Camera-type eye (tissue), 1 donor: ENCODE data around the genes ZNF595, TMEM271 and PDE6B.

DNA sequence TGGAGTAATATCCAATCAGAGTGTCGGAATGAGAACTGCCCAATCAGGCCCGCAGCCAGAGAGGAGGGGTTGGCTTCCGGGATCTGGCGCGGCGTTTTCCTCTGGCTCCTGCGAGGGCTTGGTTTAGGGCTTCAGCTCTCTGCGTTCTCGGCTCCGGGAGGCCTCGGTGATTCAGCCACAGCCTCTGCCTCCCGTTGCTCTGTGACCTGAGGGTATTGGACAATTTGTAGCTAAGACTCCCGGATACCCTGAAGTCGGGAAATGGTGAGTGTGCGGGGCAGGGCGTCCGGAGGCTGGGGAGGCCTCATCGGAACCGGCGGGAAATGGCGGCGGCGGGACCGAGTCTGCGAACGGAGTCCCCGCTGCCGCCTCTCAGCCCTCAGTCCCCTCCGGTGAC lies at the start of gene ZNF595:
Gene ZNF595 (plus strand): TSS at position 94 of the 397 bp plus-strand sequence.
- RAMPAGE, long total RNA = no peak

GRCh38 chr4:120657-120947 lies 3.7 kb upstream of the ZNF718 start:
- RAMPAGE, long total RNA = no peak

DNA sequence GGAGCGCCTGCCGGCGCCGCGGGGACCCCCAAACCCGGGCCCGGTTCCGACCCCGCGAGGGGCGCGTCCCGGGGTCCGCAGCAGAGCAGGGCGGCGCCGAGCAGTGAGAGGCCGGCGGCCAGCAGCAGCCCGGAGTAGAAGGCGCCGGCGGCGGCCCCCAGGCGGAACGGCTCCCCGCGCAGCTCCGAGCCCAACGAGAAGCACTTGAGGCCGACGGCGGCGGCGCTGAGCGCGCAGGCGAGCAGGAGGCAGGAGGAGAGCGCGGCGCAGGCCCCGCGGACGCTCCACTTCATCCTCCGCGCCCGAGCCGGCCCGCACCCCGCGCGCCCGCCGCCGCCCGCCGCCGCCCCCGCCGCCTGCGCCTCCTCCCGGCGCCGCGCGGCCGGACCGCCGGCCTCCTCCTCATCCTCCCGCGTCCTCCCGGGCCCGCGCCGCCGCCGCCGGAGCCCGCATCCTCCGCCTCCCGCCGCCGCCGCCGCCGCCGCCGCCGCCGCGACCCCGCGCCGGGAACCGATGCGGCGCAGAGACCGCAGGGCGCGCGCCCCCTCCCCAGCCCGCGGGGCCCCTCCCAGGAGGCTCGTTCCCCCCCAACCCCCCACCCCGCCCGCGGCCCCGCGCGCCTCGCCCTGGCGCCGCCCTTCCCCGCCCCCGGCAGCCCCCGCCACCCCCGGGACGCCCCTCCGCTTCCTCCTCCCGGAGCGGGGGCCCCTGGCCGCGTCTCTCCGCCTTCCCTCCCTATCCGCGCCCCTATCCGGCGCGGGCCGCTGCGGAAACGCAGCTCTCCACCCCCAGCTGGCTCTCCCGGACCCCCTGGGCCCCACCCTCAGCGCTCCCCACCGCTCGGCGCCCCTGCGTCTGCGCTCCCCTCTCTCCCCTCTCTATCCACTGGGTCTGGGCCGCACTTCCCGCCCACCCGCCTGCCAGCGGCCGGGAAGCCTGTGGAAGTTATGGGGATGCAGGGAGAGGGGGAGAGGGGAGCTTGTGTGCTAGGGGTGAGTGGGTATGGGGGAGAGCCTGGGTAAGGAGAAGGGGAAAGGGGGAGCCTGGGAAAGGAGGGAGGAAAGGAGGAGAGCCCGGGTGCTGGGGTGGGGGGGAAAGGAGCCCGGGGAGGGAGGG lies at the start of gene TMEM271:
Gene TMEM271 (minus strand): TSS at position 526 of the 1,116 bp plus-strand sequence.
- RAMPAGE, long total RNA = no peak

- RAMPAGE, long total RNA = start-site peak on the plus strand at chr4:625559-625611, 271 reads
These were observed at the start of gene PDE6B for GRCh38 chr4:625359-625729. PDE6B (plus strand) TSS chr4:625573.

GRCh38 chr4:723563-724445 lies 18.2 kb downstream of the PCGF3 start:
- RAMPAGE, long total RNA = no peak

DNA sequence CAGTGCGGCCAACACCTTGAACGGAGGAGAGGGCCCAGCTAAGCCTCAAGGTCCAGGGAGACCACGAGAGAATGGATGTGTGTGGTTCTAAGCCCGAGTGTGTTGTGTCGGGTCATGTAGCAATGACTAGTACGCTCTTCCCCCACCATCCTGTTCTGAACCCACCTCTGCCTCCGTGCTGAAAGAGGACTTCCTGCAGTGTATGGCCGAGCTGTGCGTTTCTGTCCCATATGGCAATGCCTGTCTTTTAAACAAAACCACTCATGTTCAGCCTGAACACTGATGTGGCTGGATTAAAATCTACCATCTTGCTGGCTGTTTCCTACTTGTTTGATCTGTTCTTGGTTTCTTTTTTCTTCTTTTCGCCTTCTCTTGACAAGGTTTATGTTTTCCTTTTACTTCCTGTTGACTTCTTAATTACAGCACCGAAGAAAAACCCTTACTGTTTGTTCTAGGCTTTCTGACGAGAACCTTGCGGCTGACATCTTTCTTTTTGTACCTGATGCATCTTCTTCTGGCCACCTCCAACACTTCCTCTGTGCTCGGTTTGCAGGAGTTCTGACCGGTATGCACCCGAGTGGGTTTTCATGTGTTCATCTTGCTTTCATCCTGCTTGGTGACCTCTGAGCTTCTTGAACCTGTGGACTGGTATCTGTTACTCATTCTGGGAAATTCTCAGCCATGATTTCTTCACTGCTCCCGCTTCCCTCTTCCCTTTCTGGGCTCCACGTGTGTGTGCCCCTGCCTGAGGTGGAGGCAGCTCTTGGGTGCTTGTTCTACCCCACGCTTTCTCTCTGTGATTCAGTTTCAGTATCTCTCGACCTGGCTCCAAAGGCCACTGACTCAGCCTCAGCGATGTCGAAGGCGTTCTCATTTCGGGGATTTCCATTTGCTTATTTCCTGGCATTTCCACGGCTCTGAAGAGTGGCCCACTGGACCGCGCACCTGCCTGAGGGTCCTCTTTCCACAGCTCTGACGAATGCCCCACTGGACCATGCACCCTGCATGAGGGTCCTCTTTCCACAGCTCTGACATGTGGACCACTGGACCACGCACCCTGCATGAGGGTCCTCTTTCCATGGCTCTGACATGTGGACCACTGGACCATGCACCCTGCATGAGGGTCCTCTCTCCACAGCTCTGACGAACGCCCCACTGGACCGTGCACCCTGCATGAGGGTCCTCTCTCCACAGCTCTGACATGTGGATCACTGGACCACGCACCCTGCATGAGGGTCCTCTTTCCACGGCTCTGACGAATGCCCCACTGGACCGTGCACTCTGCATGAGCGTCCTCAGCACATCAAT lies 52.6 kb downstream of the GAK start:
- RAMPAGE, long total RNA = no peak

DNA sequence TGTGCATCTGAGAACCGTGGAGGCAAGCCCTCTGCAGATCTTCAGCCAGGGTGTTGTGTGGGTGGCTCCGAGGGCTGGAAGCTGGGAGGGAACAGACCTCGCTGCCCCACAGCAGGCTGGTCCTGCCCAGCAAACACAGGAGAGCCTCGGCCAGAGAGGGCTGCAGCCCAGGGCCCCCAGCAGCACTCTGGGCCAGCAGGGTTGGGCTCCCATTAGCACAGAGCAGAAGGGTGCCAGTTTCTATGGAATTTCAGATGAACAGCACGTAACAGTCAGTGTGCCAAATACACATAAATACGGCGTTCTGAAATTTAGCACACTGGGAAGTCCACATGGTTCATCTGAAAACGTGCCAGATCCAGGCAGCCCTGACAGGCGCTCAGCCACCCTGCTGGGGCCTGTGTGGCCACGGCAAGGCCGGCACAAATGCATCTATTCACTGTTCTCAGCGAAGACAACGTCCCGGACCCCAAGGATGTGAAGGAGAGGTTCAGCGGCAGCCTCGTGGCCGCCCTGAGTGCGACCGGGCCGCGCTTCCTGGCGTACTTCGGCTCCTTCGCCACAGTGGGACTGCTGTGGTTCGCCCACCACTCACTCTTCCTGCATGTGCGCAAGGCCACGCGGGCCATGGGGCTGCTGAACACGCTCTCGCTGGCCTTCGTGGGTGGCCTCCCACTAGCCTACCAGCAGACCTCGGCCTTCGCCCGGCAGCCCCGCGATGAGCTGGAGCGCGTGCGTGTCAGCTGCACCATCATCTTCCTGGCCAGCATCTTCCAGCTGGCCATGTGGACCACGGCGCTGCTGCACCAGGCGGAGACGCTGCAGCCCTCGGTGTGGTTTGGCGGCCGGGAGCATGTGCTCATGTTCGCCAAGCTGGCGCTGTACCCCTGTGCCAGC lies 15.7 kb downstream of the DGKQ start:
- RAMPAGE, long total RNA = no peak

DNA sequence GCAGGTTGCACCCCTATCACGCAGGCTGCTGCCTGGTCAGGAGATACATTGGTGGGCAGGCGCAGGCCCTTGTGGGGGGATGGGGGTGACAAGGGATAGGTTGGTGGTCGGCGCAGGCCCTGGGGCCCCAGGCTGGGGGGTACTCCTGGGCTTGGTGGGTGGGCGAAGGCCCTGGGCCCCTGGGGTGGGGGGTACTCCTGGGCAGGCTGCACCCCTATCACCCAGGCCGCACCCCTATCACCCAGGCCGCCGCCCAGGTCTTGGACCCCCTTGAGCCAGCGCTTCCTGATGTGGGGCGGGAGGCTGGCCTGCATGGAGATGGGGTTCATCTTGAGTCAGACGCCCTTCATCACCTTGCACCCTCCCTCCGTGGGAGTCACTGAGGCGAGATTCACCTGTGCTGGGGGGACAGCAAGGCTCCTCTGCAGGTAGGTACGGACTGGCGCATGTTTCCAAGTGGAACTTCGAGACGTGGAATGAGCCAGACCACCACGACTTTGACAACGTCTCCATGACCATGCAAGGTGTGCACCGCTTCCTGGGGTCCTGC lies 7.9 kb upstream of the SLC26A1 start:
- RAMPAGE, long total RNA = no peak

DNA sequence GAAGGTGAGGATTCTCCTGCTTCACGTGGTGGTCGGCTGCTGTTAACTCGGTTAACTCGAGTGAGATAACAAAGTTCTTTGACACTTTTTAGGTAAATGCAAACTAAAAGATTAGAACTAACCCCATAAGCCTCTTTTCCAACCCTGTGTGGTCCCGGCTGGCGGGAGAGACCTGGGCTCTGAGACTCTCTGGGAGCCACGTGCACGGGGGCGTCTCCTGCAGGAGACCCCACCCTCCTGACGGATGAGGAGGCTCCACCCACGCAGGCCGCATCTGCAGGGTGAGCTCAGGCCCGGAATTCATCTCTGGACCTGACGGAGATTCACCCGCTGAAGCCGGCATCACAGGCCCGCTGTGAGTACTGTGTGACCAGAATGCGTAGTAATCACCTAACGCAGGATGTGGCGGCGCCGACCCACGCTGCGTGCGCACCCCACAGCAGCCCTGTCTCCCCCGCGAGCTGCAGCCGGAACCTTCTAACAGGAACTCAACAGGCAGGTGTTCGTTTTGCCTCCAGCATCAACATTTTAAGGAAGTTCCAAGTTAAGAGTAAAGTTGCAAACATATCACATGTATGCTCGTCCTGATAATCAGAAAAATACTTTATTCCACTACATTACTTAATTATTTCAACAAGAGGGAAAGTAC lies 44.4 kb downstream of the FGFRL1 start:
- RAMPAGE, long total RNA = no peak

DNA sequence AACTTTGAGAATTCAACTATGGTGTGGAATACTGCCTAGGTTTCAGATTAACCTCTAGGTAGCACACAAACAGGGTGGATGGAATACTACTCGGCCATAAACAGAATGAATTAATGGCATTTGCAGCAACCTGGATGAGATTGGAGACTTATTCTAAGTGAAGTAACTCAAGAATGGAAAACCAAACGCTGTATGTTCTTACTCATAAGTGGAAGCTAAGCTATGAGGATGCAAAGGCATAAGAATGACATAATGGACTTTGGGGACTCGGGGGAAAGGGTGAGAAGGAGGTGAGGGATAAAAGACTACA lies 14.5 kb upstream of the RNF212 start:
- RAMPAGE, long total RNA = no peak

- RAMPAGE, long total RNA = no peak
These were observed 240 bp downstream of the SPON2 start for GRCh38 chr4:1172232-1172454.

DNA sequence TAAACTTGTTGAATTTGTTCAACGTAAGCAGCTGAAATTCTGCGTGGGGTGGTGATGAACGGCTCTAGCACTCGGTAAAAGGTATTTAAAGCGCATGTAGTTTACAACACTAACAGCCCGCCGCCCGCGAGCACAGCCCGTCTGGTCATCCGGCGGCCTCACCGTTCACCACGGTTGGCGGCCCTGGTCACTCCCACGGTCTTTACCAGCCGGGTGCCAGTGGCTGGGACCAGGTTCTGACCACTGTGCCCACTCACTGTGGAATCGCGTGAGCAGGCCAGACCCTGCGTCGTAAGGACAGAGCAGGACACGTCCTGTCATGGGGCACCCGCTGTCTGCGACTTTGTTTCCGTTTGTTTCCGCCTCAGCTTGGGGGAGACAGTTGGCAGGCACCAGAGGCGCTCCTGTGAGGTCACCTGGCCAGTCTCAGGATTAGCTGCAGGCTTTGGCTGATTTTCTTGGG lies 36.7 kb upstream of the SPON2 start:
- RAMPAGE, long total RNA = no peak

DNA sequence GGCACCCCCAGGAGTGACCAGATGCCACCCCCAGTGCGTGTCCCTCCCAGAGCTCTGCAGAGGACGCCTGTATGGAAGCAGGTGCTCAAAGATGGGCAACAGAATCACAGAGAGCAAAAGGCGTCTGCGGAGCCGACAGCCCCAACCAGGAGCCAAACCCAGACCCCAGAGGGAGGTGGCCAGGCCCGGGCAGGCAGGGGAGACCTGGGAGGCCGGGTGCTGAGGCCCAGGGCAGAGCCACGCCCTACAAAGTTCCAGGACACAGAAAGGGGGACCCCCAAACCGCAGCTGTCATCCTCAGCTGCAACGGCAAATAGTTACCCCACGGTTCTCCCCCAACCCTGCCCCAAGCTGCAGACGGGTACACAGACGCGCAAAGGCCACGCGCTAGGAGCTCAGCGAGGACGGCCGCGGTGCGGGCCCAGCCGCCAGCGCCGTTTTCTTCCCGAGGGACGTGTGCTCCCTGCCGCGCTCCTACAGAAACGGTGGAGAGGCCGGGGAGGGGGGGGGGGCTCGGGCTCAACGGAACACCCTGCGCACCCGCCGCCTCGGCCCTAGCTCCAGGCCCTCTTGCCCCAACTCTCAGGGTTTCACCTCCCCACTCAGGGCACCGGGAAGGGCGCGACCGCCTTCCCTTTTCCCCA lies 1.5 kb downstream of the CTBP1 start:
- RAMPAGE, long total RNA = no peak

GRCh38 chr4:1297743-1298182 lies 8.1 kb downstream of the MAEA start:
- RAMPAGE, long total RNA = no peak

DNA sequence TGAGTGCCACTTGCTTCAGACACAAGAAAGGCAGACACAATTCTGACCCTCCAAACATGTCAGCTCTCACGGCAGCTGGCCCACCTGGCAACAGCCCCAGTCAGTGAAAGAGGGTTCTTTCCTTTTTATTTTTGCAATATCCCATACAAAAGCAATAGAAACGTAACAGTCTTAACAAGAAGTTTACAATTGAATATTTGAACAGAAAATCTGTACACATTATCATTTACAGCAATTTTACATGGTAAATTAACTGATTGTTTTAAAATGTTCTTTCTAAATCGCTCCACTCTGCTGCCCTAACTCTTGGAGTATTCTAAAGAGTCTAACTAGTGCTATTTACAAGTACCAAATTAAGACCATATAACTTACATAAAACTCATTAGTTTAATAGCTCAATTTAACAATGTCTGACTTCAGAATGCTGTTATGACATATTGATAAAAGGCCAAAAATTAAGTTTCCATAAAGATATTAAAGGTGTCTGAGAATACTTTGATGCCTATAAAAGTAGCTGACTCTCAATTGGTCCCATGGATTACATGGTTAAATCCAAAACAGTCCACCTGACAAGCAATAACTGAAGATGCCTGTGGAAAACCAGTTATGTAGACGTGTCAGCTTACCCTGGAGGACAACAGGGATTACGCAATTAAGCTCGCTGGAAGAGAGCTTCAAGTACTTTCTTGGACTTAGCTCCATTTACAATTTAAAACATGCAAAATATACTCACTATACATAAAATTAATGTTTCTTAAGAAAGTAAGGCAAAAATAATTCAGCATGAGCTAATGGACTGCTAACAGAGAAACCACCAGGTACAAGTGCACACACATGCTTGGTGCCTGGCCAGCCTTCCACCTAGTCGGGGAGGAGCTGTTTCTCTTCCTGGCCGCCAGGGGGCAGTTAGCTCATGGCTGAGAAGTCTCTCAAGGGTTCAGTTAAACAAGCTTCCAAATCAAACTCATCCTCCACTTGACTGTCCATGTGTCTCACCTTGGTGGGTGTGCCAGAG lies 8.9 kb upstream of the FAM53A start:
- RAMPAGE, long total RNA = no peak

DNA sequence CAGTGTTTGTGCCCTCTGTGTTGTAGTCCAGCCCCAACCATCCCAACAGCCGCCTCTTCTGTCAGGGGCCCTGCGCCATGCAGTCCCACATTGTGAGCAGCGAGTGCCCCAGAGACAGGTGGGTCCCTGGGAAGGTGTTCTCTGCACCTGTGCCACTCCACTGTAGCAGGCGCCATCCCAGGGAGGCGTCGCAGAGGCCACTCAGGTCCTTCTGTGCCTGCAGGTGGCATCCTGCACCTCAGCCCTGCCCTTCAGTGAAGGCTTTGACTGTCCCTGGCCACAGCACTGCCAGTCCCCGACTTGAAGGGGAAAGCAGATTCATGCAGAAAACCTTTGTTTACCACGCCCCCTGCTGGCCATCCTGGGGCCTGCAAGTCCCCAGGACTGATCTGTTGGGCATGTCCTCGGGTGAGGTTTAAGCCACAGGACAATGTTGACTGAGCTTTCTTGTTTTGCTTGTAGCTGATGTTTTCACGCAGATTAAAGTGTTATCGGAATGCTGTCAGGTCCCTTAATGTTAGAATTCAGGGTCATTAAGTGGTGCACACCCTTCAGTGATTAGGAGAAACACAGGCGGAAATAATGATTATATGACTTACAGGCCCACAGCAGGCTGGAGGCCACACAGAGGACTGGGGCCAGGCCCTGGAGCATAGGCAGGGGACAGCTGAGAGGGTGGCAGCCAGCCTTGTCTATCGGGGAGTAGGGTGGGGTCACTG lies 4.9 kb downstream of the TACC3 start:
- RAMPAGE, long total RNA = no peak

DNA sequence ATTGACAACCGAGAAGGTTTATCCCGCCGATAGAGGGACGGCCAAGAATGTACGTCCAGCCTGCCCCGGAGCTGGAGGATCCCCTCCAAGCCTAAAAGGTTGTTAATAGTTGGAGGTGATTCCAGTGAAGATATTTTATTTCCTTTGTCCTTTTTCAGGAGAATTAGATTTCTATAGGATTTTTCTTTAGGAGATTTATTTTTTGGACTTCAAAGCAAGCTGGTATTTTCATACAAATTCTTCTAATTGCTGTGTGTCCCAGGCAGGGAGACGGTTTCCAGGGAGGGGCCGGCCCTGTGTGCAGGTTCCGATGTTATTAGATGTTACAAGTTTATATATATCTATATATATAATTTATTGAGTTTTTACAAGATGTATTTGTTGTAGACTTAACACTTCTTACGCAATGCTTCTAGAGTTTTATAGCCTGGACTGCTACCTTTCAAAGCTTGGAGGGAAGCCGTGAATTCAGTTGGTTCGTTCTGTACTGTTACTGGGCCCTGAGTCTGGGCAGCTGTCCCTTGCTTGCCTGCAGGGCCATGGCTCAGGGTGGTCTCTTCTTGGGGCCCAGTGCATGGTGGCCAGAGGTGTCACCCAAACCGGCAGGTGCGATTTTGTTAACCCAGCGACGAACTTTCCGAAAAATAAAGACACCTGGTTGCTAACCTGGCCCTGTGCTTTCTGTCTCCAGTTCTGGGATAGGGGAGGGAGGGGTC lies 15.3 kb downstream of the FGFR3 start:
- RAMPAGE, long total RNA = no peak

DNA sequence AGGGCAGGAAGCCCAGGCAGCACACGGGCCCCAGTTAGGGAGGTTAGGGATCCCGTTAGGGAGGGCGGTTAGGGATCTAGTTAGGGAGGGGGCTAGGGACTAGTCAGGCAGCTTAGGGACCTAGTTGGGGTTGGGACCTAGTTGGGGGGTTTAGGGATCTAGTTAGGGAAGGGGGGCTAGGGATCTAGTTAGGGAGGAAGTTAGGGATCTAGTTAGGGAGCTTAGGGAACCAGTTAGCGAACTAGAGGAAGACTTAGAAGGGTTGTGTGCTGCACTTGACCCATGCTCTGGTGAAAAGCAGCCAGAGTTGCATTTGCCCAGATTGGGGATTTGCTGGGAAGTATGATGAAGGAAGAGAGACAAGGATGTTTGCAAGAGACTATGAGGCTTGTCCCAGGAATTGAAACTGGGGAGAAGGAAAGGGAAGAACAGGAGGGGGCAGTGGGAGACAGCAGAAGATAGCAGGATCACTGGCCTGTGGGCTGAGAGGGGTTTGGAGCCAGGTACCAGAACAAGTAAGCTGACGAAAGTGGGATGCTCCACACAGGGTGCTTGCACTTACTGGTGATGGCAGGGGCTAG lies 3.3 kb upstream of the LETM1 start:
- RAMPAGE, long total RNA = no peak

DNA sequence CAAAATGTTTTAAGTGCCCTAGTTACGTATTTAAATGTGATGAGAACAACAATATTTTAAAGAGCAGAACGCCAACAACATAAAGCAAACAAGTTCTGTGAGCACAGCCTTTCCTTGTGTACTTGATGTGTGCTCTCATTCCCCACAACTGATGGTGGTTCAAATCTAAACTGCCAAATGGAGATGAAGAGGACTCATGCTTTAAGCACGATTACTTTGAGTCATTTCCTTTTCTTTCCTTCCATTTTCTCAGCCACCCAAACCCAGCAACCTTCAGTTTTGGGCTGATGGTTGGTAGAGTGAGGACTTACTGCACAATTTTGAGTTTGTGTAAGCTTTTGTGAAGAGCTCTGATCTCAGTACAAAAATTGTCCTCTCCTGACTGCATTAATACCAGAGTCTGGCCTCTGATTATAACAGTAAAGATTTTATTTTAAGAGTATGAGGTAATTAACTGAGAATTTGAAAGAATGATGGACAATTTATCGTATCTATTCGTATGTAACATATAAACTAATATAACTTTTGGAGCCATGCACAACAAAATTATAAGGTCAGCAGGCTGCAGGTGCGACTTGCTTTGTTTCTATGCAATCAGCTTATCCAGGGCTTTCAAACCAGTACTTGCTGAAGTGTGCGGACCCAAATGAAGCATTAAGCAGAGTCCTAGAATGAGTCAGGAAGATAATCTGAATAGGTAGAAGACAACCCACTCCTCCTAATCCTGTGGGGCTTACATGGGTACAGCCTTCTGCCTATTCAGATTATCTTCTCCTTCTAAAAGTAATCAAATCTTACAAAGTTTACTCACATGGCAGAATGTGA lies 1.9 kb downstream of the NSD2 start:
- RAMPAGE, long total RNA = no peak

DNA sequence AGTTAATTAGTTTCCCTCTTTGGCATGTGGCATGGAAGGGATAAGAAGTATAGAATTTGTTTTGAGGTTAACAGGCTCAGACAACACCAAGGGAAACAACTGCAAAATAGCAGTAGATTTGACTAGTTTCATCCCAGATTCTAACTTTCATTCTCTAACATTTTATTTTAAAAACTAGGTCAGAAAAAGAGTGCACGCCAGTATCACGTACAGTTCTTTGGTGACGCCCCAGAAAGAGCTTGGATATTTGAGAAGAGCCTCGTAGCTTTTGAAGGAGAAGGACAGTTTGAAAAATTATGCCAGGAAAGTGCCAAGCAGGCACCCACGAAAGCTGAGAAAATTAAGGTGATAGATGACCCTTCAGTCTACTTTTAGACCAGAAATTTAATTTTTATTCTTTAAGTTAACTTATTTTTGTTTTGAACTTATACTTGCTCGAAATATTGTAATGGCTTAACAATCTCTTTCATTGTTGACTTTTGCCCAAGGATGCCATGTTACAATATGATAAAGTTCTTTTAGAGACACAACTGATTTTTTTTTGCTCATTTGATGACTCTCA lies 45.6 kb downstream of the NSD2 start:
- RAMPAGE, long total RNA = no peak